Placental pericyte (primary cell): ENCODE measurements around the gene EMX1.

GRCh38 chr2:71004342-71004701 is 9.6 kb upstream of the TEX261 start:
- CAGE, long polyA plus RNA: no peak

GRCh38 chr2:71050145-71050437 is 18.4 kb upstream of the NAGK start:
- CAGE, long polyA plus RNA: no peak

DNA sequence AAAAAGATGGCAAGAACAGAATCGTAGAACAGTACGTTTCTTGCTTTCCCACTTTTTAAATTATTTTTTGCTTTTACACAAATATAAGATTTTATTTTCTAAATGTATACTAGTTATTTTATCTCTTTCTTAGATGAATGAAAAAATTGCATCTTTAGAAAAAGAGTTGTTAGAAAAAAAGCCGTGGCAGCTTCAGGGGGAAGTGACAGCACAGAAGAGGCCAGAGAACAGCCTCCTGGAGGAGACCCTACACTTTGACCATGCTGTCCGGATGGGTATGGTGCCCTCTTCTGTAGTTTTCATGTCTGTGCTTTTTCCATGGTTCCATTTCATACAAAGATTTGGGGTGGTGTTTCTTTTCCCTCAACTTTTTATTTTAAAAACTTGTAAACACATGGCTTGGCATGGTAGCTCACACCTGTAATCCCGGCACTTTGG is 7.9 kb downstream of the MPHOSPH10 start:
- CAGE, long polyA plus RNA: no peak

- CAGE, long polyA plus RNA: no peak
Observed at GRCh38 chr2:71157131-71157720, 26.8 kb downstream of the MPHOSPH10 start.

- CAGE, long polyA plus RNA: no peak
Observed at GRCh38 chr2:71173081-71173490, 42.7 kb downstream of the MPHOSPH10 start.

DNA sequence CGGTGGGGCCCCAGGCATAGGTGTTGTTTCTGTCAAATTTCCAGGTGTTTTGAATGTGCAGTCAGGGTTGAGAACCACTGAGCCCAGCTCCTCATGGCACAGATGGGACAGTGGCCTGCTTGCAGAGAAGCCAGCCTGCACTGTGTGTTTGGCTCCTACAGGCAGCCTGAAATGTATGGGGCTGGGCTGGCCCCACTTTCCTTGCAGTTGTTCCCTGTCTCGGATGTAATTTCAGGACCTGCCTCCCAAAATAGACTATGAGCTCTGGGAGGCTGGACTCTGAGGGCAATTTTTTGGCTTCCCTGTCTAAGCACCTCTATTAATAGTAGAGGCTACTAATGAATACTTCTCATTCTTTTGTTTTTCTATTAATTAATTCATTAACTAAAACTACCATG is 2.9 kb downstream of the DYSF start:
- CAGE, long polyA plus RNA: no peak

DNA sequence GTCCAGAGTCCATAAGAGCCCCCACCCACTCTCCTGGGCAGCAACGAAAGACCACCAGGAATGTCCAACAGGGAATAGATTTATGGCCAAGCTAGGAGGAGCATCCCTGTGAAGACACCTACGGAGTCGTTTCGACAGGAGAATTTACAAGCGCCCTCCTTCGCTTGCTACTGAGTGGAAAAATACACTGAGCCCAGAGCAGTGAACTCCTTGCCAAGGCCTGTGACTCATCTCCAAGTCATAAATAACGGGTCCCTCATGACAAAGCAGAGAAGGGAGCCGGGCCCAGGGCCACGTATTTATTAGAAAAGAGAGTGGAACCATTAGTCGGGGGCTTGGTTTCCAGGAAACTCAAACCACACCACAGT is 276.3 kb downstream of the DYSF start:
- CAGE, long polyA plus RNA: no peak

DNA sequence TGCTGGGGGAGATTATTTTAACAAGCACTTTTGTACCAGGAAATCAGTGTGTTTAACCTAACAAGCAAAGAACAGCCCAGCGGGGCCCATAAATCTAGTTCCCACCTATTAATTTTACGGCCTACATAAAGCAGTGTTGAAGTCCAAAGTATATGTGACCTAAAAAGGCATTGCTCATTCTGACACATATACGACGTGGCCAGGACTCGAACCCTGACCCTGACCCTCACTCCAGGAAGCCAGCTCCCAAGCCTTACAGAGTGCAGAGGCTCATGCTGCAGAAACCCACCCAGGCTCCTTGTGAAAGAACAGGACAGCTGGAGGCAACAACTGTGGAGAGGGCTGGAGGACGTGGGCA is 221.7 kb downstream of the CYP26B1 start:
- CAGE, long polyA plus RNA: no peak

DNA sequence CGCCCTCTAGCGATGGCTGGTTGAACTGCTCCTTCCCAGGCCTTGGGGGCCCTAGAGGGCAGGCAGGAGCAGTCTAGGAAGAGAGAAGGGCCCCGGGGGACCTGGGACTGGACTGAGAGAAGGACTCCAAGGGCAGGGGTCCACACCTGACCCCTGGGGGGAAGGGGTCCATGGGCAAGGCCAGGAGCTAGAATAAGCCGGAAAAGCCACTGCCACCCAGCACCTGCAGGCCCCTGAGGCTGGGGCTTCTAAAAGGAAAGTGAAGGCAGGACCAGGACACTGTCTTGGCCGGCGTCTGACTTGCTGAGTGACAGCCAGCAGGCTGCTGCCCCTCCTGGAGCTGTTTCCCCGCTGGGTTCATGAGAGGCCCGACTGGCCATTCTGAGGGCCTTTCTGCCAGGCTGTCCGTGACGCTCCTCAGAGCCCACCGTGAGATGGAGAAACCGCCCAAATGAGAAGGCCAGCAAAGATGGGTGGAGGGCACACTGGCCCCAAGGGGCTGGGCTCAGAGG is 10.0 kb downstream of the CYP26B1 start:
- CAGE, long polyA plus RNA: no peak

DNA sequence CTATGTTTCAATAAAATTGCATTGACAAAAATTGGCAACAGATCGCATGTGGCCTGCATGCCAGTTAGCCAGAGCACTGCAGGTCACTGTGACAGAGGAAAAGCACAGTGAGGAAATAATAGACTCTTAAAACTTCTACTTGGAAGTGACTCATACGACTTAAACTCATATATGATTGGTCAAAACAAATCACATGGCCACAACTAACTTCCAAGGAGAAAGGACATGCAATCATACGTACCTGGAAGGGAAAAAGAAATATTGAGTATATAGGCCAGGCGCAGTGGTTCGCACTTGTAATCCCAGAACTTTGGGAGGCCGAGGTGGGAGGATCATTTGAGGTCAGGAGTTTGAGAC is 44.3 kb downstream of the EXOC6B start:
- CAGE, long polyA plus RNA: no peak

DNA sequence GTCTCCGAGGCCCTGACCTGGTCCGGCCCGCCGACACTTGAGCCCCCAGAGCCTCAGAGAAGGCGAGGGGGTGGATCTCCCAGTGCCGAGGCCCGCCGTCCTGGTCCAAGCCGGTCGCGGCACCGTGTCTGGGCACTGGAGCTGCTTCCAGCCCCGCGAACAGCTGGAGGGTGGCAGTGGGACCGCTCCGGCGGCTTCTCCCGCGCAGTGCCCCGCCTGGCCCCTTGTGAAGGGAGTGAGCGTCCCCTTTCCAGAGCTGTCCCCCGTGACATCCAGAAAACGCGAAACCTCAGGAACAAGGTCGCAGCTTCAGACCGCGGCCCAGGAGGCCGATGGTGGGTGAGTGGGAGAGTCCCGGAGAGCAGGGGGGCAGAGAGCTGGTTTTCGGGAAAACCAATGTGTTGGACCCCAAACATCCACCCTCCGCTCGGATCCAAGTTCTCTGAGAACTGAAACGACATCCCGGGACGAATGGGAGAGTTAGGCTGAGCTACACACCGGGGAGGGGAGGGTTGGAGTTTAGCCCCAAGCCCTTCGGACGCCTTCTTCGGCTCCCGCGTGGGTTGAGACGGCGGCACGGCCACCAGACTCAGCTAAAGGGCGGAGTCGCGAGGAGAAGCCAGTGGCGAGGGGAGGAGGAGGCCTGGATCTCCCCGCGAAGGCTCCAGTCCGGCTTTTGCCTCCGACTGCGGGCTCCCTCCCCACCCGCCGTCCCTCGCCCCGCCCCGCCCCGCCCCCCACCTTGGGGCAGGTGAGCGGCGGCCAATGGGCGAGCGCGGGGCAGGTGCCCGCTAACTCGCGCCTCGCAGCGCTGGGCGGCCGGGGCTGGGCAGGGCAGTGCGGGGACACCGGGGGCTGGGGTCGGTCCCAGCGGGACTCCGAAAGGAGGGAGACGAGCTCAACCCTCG is at the start of gene EMX1:
EMX1 (plus strand) TSS at position 794 of the 908 bp plus-strand sequence.
- CAGE, long polyA plus RNA: no peak

DNA sequence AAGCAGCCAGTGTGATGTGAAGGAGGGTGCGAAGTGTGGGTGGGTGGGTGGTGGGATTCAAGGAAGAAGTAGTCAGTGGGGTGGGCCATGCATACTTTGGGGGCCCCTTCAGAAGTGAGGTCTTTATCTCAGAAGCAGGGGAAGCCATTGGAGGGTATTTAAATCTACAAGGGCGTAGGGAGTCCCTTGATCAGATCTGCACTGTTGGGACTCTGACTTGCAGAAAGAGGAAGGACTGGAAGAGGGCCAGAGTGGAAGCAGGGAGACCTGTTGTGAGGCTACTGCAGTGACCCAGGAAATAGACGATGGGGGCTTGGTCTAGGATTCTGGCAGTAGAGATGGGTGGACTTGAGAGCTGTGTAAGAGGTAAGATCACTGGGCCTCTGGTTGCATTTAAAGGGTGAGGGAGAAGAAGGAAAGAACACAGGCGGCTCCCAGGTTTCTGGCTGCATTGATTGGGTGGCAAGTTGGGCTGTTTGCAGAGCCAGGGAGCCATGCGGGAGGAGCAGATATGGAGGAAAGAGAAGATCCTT is 2.5 kb downstream of the SFXN5 start:
- CAGE, long polyA plus RNA: no peak

GRCh38 chr2:73089240-73090255 is 18.0 kb upstream of the SFXN5 start:
- CAGE, long polyA plus RNA: no peak

- CAGE, long polyA plus RNA: no peak
Observed at GRCh38 chr2:73110637-73111334, 2.0 kb downstream of the RAB11FIP5 start.

DNA sequence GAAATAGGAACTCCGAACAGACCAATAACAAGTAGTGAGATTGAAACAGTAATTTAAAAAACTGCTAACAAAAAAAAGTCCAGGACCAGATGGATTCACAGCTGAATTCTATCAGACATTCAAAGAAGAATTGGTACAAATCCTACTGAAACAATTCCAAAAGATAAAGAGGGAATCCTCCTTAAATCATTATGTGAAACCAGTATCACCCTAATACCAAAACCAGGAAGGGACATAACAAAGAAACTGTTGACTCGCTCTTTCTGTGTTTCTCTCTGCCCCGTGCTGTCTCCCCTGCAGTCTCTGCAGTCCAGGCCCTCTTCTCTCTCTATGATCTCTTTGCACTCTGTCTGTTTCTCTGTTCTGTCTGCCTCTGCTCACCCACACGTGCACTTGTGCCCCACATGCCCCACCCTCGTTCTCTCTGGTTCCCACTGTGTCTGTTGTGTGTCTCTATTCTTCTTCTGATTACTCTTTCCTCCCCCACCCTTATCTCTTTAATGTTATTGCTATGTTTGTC is 54.2 kb downstream of the NAT8 start:
- CAGE, long polyA plus RNA: no peak

DNA sequence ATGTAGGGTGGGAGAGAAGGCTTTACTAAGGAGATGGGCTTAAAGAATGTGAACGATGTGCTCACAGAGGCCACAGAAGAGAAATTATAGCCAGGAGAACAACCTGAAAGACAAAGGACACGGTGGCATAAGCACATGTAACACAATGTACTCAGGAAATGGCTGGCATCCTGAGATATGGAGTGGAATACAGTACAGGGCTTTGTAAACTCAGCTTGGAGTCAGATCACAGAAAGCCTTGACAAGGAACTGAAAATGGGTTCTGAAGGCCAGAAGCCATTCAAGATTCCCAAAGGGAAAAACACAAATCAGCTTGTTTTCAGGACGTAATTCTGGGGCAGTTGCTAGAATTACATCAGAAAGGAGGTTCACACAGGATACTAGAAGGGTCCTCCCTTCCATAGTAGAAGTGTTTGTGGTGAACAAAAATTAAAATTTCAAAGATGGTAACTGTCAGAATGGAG is 9.5 kb upstream of the TPRKB start:
- CAGE, long polyA plus RNA: no peak

GRCh38 chr2:73917798-73918747 is 8.6 kb upstream of the DGUOK start:
- CAGE, long polyA plus RNA: no peak

GRCh38 chr2:73929335-73930113 is 2.8 kb downstream of the DGUOK start:
- CAGE, long polyA plus RNA: no peak

GRCh38 chr2:73933124-73933931 is 6.6 kb downstream of the DGUOK start:
- CAGE, long polyA plus RNA: no peak

- CAGE, long polyA plus RNA: no peak
Observed at GRCh38 chr2:73951307-73951868, 24.7 kb downstream of the DGUOK start.